Mammary epithelial cell (primary cell): ENCODE results near the gene HCFC2.

GRCh38 chr12:103901803-103902213 lies 28.4 kb upstream of the HSP90B1 start:
- CAGE, long polyA plus RNA, result no peak
- RRBS, result no CpG with 5 or more reads among the region's 2 CpGs

- CAGE, long polyA plus RNA, result no peak
- RRBS, result 2% methylated on average over 6 of the region's 38 CpGs
Measured at GRCh38 chr12:103929066-103929806, 974 bp upstream of the HSP90B1 start.

- CAGE, long polyA plus RNA, result no peak
- RRBS, result no CpG with 5 or more reads among the region's 4 CpGs
Measured at GRCh38 chr12:103942964-103943431, 12.8 kb downstream of the HSP90B1 start.

DNA sequence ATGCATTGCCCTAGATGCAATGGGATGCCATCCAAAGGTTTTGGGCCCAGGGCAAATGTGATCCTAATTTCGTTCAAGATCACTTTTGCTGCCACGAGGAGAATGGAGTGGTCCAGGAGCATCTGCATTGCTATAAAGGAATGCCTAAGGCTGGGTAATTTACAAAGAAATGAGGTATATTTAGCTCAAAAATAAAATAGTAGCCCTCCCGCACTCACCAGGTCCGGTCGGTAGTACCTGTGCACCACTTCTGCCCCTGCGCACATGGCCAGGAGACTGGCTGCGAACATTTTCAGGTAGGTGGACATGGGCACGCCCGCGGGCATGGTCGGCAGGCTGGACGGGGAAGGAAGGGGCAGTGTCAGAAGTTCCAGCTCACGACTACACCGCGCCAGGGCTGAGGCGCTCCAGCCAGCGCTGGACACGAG lies 588 bp downstream of the UQCC6 start:
- CAGE, long polyA plus RNA, result no peak
- RRBS, result no CpG with 5 or more reads among the region's 18 CpGs

DNA sequence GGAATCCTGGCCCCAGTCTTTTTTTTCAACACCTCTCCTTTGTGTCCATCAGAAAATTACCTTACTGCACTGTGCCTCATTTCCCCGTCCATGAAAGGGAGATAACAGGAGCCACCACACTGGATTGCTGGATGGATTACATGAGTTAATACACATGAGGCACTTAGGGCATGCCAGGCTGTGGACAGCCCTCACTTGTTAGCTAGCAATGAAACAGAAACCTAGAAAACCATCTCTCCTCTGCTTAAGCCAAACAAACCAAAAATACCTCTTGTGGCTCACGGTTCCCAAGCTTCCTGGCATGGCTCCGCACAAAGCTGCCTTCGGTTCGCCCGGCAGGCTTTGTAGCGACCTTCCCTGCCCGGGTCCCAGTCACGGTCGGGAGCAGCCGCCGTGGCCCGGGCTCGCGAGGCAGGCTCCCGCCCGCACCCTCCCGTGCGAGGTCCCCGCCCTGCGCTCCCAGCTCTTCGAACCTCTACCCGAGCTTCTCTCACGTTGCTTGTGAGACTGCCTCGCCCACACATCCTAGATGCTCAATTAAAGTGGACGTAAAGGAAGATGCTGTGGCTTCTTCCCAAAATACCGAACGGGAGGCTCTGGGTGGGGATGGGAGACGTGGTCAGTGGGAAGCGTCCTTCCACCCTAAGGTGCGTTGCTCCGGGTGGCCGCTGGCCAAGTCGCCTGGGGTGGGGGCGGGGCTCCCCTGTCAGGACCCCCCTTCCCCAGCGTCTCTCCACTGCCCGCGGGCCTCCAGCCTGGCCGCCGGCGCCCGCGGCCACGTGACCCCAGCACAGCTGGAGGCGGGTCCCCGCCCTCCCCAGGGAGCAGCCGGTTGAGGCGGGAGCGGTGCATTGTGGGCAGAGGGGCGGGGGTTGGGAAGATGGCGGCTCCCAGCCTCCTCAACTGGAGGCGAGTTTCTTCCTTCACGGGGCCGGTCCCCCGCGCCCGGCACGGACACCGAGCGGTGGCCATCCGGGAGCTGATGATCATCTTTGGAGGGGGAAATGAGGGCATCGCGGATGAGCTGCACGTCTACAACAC lies at the start of gene HCFC2:
TSS of gene HCFC2 (plus strand) at position 851 of the 1,041 bp plus-strand sequence.
- CAGE, long polyA plus RNA, result no peak
- RRBS, result 1% methylated on average over 19 of the region's 64 CpGs

GRCh38 chr12:104358810-104359279 lies 55.3 kb downstream of the EID3 start:
- CAGE, long polyA plus RNA, result no peak
- RRBS, result no CpG with 5 or more reads among the region's 4 CpGs

DNA sequence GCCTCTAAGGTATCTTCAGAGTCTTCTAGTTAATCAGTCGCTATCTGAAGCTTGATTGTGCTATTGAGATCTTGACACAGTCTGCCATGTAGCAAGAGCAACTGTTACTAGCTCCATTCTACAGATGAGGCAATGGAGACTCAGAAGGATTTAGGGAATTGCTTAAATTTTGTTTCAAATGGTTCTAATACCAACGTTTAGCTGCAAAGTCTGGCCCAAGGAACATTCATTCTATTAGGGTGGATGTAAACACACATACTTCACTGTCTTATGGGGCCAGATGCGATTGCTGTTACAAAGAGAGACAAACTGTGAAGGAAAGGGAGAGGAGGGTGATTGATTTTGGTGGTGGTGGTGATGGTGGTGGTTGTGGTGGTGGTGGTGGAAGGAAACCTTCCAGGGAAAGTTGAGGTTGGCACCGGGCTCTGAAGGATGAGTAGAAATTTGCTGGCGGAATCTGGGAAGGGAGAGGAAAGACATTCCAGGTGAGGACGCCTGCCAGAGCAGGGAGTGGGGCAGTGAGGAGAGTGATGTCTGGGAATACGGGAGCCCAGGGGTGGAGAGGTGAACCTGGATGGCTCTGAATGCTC lies 15.8 kb downstream of the CHST11 start:
- CAGE, long polyA plus RNA, result no peak
- RRBS, result no CpG with 5 or more reads among the region's 7 CpGs

- CAGE, long polyA plus RNA, result no peak
- RRBS, result no CpG with 5 or more reads among the region's 9 CpGs
Measured at GRCh38 chr12:104481097-104481464, 24.3 kb downstream of the CHST11 start.

DNA sequence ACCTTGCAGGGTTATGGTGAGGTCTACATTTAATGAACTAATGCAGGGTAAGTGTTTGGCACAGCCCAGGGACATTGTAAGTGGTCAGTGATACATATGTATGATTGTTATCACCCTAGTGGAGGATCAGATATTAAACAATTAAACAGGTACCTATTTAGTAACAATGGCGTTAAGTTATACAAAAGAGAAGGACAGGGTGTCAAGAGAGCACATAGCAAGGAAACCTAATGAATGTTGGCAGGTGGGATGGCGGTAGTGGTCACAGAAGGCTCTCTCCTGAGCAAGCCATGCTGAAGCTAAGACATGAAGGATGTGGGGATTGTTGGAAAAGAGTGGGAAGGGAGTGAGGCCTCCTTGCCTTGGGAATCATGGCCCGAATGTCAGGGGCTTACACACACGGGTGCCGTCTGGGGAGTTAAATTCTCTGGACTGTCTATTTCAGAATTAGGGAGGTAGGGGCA lies 27.8 kb downstream of the CHST11 start:
- CAGE, long polyA plus RNA, result no peak
- RRBS, result no CpG with 5 or more reads among the region's 5 CpGs

DNA sequence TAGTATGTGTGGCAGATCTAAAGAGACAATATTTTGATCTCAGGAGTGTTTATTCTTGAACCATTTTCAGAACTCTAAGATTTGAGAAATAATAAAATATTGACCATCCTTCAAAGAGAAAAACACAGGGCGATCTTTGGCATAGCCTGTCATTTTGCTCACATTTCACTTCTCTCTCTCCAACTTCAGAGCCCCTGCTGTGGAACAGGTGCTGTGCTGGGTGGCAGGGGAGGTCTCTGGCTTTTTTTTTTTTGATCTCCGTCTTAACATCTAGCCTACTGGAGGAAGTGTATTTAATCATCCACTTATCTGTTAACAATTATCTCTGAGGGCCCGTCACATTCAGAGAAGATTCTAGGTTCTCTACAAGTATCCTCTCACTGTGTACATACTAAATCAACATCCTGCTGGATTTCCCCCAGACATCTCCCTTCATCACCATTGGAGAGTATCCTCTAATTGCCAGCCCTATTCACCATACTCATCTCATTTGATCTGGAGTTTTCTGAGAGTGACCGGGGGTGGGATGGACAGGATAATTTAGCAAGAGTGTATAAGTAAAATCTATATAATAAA lies 34.1 kb downstream of the CHST11 start:
- CAGE, long polyA plus RNA, result no peak
- RRBS, result no CpG with 5 or more reads among the region's 4 CpGs

DNA sequence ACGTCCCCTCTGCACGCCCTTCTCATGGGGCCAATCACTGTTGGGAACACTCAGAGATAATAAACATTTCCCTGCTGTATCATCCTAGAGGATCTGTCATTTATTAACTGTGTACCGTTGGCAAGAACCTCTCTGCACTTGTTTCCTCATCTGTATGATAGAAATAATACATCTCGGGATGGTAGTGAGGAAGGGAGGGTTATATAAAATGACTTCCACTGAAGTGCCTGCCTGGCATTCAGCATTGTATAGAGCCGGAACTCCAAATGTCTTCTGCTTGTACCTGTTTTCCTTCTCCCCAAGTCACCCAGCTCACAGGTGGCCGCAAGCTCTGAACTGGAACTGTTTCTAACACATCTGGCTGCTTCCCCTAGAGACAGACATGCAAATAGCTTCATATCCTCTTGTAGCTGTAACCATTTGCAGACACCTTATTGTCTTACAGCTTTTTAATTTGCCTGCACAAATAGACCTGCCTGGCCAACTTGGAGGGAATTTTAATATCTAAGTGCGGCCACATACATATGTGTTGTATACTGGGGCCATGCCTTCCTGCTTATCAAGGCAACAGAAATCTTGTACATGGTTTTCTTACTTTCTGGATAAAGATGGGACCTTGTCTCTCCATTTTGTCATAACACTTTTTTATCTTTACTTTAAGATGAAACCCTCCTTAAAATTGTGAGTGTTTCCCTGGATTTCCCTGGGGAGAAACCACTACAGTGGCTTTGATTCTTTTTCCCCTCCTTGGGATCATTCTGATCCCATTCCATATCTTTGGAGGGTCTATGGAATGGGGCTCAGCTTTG lies 126.0 kb downstream of the CHST11 start:
- CAGE, long polyA plus RNA, result no peak
- RRBS, result no CpG with 5 or more reads among the region's 7 CpGs

- CAGE, long polyA plus RNA, result no peak
- RRBS, result no CpG with 5 or more reads among the region's 12 CpGs
Measured at GRCh38 chr12:104673401-104674038, 216.8 kb downstream of the CHST11 start.

GRCh38 chr12:104756694-104757486 lies 201.2 kb downstream of the SLC41A2 start:
- CAGE, long polyA plus RNA, result no peak
- RRBS, result 97% methylated on average over 6 of the region's 36 CpGs

- CAGE, long polyA plus RNA, result no peak
- RRBS, result no CpG with 5 or more reads among the region's 4 CpGs
Measured at GRCh38 chr12:104804351-104804843, 153.7 kb downstream of the SLC41A2 start.

- CAGE, long polyA plus RNA, result no peak
- RRBS, result no CpG with 5 or more reads among the region's 9 CpGs
Measured at GRCh38 chr12:105226102-105226723, 9.8 kb downstream of the APPL2 start.

GRCh38 chr12:105561853-105563162 lies 231.8 kb downstream of the C12orf75 start:
- CAGE, long polyA plus RNA, result no peak
- RRBS, result no CpG with 5 or more reads among the region's 28 CpGs

- CAGE, long polyA plus RNA, result no peak
- RRBS, result no CpG with 5 or more reads among the region's 17 CpGs
Measured at GRCh38 chr12:106138065-106138420, 711 bp downstream of the NUAK1 start.

- CAGE, long polyA plus RNA, result no peak
- RRBS, result no CpG with 5 or more reads among the region's 2 CpGs
Measured at GRCh38 chr12:106149156-106149355, 10.3 kb upstream of the NUAK1 start.

DNA sequence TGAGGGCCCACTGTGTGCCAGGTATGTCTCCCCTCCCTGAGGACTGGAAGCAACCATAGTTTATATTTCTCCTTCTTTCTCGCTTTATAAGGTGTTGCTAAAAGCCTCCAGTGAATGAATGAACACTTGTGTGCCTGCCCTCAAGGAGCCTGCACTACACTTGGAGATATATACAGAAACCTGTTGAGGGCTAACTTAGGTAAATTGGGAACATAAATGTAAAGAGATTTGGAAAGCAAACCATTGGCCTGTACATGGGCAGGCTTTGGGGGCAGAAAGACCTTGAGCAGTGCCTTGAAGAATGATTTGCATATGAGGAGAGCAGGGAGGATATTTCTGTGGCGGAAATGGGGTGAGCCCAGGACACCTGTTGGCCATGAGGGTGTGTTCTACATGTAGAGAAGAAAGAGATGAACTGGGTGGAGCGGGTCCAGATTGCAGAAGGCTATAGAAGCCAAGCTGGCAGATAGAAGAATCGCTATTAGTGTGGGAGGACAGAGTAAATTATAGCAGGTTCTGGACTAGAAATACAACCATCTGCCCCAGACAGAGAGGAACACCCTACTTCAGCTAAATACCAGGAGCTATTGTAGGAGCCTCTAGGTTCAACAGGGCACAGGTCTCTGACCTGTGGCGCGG lies 1.9 kb upstream of the CKAP4 start:
- CAGE, long polyA plus RNA, result no peak
- RRBS, result no CpG with 5 or more reads among the region's 6 CpGs

DNA sequence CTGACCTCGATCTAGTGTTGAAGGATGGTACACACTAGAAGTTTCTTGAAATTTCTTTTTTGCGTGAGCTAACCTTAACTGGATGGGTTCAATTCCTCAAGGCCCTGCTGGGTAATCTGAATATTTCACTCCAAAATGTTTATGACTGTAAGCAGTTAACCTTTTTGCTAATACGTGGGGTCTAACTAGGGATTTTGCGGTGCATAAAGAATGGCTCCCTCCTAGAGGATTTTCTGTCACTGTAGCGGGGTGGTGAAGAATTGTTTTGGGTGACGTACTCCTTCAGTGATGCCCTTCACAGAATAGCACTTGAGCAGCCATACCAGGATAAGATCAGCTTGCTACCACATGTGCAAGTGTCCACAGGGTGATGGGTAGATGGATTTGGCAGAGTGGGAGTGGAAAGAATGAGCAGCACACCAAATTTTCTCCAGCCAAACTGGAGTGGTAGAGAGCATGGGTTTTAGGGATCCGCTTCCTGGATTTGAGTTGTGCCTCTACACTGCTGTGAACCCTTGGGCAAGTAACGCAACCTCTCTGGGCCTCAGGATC lies 2.2 kb downstream of the TCP11L2 start:
- CAGE, long polyA plus RNA, result no peak
- RRBS, result no CpG with 5 or more reads among the region's 8 CpGs